ENCODE data around the genes CHID1, TOLLIP and MOB2.

- PRO-cap, 2 experiments, result peak in 2 of 2 experiments; most common plus-strand start chr11:910905 (in 1); most common minus-strand start chr11:910802 (in 1)
- RAMPAGE, long total RNA, 4 experiments, result start-site peak on the minus strand in 4 of 4 experiments, at chr11:910776-910883 at its widest, 44 to 149 reads per replicate
These were observed at the start of gene CHID1 for GRCh38 chr11:910695-910947. Gene CHID1 (minus strand): TSS chr11:910810.

DNA sequence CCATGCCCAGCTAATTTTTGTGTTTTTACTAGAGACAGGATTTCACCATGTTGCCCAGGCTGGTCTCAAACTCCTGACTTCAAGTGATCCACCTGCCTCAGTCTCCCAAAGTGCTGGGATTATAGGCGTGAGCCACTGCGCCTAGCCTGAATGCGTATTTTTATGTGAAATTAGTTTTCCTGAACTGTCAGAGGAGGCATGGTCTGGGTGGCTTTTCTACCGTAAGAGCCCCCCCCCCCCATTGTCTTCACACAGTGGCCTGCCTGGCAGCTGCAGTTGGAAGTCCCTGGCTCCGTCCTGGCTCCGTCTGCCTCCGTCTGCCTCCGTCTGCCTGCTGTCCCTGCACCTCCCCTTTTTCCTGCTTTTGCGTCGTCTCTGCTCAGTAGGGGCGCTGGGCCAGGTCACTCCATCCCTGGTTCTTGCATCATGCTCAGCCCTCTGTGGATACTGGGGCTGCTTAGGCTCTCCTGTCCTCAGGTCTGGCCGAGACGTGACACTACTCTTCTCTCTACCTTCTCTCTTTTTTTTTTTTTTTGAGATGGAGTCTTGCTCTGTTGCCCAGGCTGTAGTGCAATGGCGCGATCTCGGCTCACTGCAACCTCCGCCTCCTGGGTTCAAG is 27.8 kb downstream of the AP2A2 start:
- PRO-cap, 2 experiments, result no peak in any of the 2 experiments
- RAMPAGE, long total RNA, 4 experiments, result no peak in any of the 4 experiments

DNA sequence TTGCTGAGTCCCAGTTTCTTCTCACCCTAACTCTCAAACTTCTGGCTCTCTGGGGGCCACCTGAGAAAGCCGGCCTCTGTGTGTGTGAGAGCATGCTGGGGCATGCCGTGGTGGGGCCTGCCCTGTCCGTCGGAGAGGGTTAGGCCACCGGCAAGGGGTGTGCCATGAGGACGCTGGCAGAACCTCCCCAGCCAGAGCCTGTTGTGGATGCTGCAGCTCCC is 43.8 kb downstream of the MUC6 start:
- PRO-cap, 2 experiments, result no peak in any of the 2 experiments
- RAMPAGE, long total RNA, 4 experiments, result no peak in any of the 4 experiments

GRCh38 chr11:1054823-1055172 is 18.3 kb upstream of the MUC6 start:
- PRO-cap, 2 experiments, result no peak in any of the 2 experiments
- RAMPAGE, long total RNA, 4 experiments, result no peak in any of the 4 experiments

GRCh38 chr11:1078118-1078659 is 41.7 kb upstream of the MUC6 start:
- PRO-cap, 2 experiments, result no peak in any of the 2 experiments
- RAMPAGE, long total RNA, 4 experiments, result no peak in any of the 4 experiments

DNA sequence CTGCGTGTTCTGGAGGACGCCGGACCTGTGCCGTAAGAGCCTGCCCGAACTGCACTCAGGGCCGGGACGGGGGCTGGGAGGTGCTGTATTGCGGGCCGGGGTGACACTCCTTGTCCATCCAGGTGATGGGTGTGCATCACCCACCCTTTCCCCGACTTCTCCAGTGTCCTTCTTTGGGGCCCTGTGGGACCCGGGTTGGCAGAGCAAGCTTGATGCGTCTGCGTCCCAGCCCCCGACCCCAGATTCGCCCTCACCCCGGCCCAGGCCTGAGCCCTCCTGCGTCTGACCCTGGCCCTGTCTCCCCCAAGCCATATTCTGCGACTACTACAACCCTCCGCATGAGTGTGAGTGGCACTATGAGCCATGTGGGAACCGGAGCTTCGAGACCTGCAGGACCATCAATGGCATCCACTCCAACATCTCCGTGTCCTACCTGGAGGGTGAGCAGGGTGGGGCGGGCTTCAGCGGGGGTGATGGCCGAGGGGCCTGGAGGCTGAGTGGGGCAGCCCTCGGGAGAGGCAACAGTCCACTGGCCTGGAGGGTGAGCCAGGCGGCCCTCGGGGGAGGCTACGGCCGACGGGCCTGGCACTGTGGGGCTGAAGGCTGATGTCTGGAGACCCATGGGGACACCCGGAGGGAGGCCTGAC is 53.2 kb upstream of the MUC6 start:
- PRO-cap, 2 experiments, result no peak in any of the 2 experiments
- RAMPAGE, long total RNA, 4 experiments, result no peak in any of the 4 experiments

DNA sequence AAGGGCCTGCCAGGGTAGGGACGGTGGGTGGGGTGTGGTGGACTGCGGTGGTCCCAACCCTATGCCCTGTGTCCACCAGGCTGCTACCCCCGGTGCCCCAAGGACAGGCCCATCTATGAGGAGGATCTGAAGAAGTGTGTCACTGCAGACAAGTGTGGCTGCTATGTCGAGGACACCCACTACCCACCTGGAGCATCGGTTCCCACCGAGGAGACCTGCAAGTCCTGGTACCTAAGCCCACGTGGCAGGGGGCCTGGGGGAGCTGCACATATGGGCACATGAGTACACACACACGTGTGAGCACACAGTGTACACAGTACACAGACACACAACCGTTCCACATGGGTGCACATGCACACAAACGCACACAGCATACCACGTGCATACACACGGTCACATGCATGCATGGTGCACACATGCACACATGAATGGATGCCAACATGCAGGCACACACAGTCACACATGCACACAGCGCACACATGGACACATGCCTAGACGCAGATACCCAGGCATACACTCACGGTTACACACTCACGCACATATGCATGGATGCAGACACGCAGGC is 54.2 kb upstream of the MUC6 start:
- PRO-cap, 2 experiments, result no peak in any of the 2 experiments
- RAMPAGE, long total RNA, 4 experiments, result no peak in any of the 4 experiments

GRCh38 chr11:1224596-1225659 is 2.1 kb downstream of the MUC5B start:
- PRO-cap, 2 experiments, result no peak in any of the 2 experiments
- RAMPAGE, long total RNA, 4 experiments, result no peak in any of the 4 experiments

- PRO-cap, 2 experiments, result peak in 1 of 2 experiments; most common minus-strand start chr11:1299278 (in 1)
- RAMPAGE, long total RNA, 4 experiments, result no peak in any of the 4 experiments
These were observed 10.5 kb downstream of the TOLLIP start for GRCh38 chr11:1298722-1299599.

DNA sequence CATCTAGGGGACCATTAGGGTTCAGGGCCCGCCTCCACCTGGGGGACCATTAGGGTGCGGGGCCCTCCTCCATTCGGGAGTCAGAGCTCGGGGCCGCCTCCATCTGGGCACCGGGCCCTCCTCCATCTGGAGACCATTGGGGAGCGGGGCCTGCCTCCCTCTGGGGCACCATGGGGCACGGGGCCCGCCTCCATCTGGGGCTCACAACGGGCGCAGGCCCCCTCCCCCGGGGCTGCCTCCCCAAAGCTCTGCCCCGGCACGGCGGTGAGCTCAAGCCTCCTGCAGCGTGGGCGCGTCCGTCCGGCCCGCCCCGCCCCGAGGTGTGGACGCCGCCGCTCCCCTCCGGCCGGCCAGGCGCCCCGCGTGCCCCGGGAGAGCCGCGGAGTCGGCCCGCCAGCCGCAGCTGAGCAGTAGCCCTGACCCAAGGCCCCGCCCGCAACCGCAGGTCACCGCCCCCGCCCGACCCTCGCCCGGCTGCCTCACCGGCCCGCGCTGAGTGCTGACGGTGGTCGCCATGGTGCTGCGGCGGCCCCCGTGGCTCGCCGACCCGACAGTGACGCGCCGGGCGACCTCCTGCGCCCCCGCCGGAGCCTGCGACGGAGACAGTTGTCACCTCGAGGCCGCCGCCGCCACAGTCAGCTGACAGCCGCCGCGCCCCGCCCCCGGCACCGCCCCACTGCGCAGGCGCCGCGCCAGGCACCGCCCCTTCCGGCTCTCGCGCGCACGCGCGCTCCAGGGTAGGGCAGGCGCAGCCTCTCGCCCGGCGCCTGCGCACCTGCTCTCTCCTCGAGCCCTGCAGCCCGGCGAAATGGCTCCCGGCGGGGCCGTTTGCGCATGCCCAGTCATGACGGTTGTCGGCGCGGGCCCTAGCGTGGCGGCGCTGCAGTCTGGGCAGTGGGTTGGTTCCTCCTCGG is at the start of gene TOLLIP:
TOLLIP (minus strand) TSS at position 650 of the 914 bp plus-strand sequence.
- PRO-cap, 2 experiments, result peak in 2 of 2 experiments; most common plus-strand start position 841 of the sequence (in 2); most common minus-strand start position 633 of the sequence (in 1)
- RAMPAGE, long total RNA, 4 experiments, result start-site peak on the minus strand in 3 of 4 experiments, centred at positions 636 to 639 of the sequence, 194 to 411 reads per replicate

DNA sequence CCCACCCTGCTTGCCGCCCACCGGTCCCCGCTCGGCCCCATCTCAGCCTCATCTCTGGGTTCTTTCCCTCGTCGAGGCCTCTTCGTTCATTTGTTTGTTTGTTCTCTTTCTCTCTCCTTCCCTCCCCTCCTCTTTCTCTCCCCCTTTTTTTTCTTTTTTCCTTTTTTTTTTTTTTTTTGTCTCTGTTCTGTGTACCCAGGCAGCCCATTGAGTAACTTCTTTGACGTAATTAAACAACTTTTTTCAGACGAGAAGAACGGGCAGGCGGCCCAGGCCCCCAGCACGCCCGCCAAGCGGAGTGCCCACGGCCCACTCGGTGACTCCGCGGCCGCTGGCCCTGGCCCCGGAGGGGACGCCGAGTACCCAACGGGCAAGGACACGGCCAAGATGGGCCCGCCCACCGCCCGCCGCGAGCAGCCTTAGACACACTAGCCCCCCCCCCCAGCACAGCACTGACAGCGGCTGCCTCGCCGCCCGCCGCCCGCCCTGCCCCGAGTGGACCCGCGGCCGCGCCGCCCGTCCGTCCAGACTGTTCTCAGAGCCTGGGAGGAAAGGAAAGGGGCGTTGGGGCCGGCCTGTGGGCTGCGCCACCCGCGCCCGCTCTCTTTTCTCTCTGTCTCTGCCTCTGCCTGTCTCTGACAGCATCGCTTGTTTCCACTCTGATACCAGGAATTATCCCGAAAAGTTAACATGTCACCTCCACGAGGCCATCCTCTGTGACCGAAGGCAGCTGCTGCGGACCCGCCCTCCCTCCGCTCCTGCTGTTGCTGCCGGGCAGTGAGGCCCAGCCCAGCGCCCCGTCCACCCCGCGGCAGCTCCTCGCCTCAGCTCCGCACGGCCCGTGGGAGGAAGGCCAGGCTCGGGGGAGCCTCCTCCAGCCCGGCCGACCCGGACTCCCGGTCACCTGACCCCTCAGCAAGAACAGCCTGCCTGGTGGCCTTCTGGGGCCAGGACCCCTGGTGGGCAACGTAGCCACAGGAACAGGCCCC is 26.0 kb downstream of the MOB2 start:
- PRO-cap, 2 experiments, result no peak in any of the 2 experiments
- RAMPAGE, long total RNA, 4 experiments, result no peak in any of the 4 experiments

DNA sequence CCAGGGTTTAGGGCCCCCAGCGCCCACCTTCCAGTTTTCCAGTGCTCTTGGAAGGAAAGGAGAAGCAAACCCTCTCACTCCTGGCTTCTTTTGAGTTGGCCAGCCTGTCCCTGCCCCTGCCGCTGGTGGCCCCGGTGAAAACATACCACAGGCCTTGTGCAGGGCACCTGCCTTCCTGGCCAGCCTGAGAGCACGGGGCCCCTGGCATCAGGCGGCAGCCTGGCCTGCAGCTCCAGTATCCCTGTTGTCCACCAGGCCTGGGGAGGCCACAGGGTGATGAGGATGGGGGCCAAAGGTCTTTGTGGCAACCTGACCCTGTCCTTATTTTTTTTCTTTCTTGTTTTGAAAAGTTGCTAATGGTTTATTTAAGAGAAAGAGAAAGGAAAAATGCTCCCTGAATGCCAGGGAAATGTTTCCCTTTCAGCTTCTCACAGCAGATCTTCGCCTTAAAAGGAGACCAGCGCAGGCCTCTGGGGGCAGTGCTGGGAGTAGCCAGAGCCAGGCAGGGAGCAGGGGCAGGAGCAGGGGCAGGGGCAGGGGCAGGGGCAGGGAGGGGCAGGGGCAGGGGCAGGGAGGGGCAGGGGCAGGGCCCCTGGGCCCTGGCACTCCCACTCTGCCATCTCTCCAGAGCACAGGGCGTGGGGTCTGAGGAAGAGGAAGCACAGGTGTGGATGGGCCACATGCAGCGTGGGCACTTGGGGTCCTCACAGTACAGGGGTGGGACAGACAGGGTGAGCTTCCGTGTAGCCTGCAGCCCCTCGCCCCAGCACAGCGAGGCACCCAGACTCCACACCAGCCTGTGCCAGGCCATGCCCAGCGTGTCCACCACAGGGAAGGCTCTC is 5.2 kb downstream of the MOB2 start:
- PRO-cap, 2 experiments, result no peak in any of the 2 experiments
- RAMPAGE, long total RNA, 4 experiments, result no peak in any of the 4 experiments

GRCh38 chr11:1484539-1485359 is 1.8 kb downstream of the MOB2 start:
- PRO-cap, 2 experiments, result no peak in any of the 2 experiments
- RAMPAGE, long total RNA, 4 experiments, result start-site peak on the minus strand in 1 of 4 experiments, at chr11:1485096-1485415 at its widest, 6 reads per replicate

GRCh38 chr11:1486479-1487377 is at the start of gene MOB2:
Gene MOB2 (minus strand): TSS chr11:1486779.
- PRO-cap, 2 experiments, result no peak in any of the 2 experiments
- RAMPAGE, long total RNA, 4 experiments, result no peak in any of the 4 experiments

DNA sequence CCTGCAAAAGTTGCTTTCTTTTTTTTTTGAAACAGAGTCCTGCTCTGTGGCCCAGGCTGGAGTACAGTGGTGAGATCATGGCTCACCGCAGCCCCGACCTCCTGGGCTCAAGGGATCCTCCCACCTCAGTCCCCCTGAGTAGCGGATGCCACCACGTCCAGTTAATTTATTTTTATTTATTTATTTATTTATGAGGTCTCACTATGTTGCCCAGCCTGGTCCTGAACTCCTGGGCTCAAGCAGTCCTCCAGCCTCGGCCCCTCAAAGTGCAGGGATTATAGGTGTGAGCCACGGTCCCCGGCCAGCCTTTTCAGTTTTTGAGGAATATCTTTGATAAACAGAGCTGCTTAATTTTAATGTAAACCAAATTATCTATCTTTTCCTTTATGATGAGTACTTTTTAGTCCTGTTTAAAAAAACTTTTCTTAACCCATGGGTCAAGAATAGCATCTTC is 35.6 kb upstream of the MOB2 start:
- PRO-cap, 2 experiments, result no peak in any of the 2 experiments
- RAMPAGE, long total RNA, 4 experiments, result no peak in any of the 4 experiments

- PRO-cap, 2 experiments, result no peak in any of the 2 experiments
- RAMPAGE, long total RNA, 4 experiments, result no peak in any of the 4 experiments
These were observed 36.7 kb downstream of the DUSP8 start for GRCh38 chr11:1535276-1535788.

- PRO-cap, 2 experiments, result no peak in any of the 2 experiments
- RAMPAGE, long total RNA, 4 experiments, result no peak in any of the 4 experiments
These were observed 17.8 kb downstream of the DUSP8 start for GRCh38 chr11:1553975-1555030.

DNA sequence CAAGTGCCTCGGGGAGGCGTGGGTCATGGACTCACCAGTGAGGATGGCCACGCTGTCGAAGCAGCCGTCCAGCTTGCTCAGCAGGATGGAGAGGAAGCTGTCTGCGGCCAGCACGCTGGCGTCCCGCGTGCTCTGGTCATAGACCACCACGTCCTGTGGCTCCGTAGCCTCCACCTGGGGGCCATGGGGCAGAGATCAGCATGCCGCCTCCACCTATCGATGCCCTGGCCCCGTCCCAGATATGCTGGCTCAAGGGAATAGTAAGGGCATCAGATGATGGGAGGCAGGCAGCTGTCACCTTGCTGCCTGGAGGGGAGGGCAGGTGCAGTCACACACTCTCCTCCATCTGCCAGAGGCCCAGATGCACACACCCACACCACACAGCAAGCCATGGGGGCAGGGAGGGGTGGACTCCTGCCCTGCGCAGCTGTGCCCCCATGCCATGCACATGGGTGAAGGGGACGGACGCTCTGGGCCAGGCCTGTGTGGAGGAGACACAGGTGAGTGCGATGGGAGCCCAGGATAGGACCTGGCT is 8.2 kb downstream of the DUSP8 start:
- PRO-cap, 2 experiments, result no peak in any of the 2 experiments
- RAMPAGE, long total RNA, 4 experiments, result no peak in any of the 4 experiments

GRCh38 chr11:1567102-1568204 is 4.6 kb downstream of the DUSP8 start:
- PRO-cap, 2 experiments, result no peak in any of the 2 experiments
- RAMPAGE, long total RNA, 4 experiments, result no peak in any of the 4 experiments

GRCh38 chr11:1667143-1667893 is 29.7 kb upstream of the KRTAP5-6 start:
- PRO-cap, 2 experiments, result no peak in any of the 2 experiments
- RAMPAGE, long total RNA, 4 experiments, result no peak in any of the 4 experiments